ENCODE measurements around the genes STX16, NPEPL1, PRELID3B and ZNF831.

DNA sequence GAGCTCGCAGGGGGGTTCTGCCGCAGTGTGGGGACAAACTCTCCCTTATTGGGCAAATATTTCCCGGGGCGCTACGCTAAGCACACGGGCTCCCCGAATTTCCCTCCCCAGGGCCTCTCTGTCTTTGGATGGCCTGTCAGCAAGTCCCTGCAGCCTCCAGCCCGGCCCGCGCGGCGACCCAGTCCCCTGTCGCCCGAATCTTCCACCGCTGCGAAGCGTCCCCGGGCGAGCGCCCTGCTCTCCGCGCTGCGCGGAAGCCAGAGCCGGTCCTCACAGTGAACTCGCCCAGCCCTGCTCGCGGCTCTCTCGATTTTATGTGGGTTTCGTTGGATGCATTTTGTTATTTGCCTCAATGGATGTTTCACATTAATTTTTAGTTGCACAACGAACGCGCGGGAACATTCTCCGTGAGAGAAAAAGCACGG is 1.6 kb upstream of the STX16 start:
- PRO-cap = no peak

DNA sequence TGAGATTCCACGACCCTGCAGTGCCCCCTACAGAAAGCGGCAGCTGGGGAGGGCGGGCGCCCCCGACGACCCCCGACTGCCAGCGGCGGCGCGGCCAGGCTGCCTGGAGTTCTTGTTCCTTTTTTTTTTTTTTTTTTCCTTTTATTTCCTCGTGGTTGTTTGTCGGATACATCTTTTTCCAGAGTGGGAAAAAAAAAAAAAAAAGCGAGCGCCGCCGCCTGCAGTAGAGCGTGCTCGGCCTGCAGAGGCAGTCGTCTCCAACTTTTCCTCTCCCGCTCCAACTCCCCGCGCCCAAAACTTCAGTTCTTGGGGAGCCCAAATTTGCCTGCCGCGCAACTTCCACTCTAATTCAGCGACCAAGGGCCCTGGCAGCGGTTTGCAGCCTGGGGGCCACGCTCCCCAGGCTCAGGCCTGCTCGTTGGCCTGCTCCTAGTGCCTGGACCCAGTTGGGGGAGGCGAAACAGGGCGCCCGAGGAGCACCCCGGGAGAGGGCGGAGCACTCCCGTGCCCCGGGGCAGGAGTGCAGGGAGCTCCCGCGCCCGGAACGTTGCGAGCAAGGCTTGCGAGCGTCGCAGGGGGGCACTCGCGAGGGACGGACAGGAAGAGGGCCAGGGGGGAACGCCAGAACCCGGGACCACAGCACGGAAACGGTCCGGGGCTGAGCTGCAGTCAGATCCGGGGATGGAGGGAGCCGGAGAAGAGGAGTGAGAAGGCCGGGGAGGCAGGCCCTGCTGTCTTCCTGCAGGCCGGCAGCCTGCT is at the start of gene STX16:
TSS of gene STX16 (plus strand) at position 672 of the 759 bp plus-strand sequence.
- PRO-cap = bidirectional peak, plus-strand start at position 223 of the sequence, minus-strand start at position 114 of the sequence; bidirectional peak, plus-strand start at position 672 of the sequence, minus-strand start at position 522 of the sequence

DNA sequence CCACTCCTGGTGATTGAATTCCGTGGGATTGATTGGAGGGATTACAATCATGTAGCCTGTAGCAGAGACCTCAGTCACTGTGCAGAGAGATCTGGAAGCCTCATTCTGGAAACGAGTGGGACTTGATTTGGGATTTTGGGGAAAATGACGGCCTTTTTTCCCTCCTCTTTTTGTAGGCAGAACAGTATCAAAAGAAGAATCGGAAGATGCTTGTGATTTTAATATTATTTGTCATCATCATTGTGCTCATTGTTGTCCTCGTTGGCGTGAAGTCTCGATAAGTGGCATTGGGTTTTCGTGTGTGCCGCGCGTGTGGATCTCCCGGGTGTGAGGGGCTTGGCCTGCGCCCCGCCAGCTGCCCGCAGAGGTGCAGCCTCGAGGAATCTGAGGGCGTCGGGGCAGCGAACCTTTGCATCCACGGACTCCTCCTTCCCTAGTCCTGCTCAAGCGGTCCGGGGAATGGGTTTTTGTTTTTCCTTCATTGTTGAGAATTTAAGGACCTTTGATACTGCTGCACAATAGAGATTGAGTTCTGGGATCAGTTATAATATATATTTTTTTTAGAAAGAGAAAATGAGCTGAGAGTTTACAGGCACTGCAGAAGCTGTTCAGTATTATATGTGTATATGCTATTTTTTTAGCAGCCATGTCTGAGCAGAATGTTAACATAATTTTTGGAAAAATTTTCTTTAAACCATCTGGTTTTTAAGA is 16.4 kb upstream of the NPEPL1 start:
- PRO-cap = no peak

GRCh38 chr20:58692418-58693011 is at the start of gene NPEPL1:
TSS of gene NPEPL1 (plus strand) at chr20:58692800.
- PRO-cap = bidirectional peak, plus-strand start at chr20:58692800, minus-strand start at chr20:58692665

DNA sequence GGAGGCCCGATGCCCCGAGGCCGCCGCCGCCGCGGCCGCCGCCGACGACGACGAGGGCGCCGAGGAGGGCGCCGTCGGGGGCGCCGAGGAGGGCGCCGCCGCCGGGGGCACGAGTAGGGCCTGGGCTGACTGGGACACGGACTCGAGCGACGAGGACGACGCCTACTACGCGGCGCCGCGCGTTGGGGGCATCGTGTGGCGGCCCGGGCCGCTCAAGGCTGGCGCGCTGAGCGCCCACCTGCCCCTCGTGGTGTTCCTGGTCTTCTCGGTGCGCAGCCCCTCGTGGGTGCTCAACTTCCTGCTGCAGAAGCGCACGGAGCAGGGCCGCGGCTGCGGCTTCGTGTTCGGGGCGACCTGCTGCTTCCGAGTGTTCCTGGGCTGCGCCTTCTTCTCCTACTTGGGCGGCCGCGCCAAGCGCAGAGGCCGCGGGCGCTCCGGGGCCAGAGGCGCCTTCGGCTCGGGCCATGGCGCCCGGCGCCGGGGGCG is 944 bp upstream of the GNAS start:
- PRO-cap = no peak

- PRO-cap = no peak
Observed at GRCh38 chr20:58897780-58898471, 6.7 kb downstream of the GNAS start.

- PRO-cap = no peak
Observed at GRCh38 chr20:58982524-58983264, 1.6 kb downstream of the NELFCD start.

GRCh38 chr20:59042527-59043258 is at the start of gene PRELID3B:
TSS of gene PRELID3B (minus strand) at chr20:59042786.
- PRO-cap = bidirectional peak, plus-strand start at chr20:59042975, minus-strand start at chr20:59042909

DNA sequence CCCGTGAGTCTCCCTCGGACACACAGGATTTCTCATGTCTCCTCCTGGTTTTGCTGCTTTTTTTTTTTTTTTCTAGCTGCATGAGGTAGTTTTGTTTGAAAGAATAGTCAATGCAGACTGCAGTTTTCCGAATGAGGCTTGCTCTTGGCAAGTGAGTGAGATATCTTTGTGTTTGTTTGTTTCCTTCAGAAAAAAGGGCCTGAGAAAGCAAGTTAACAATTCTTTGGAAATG is 3.0 kb upstream of the ZNF831 start:
- PRO-cap = no peak

- PRO-cap = no peak
Observed at GRCh38 chr20:59163497-59164625, at the start of gene ZNF831. TSS of gene ZNF831 (plus strand) at chr20:59163821.

- PRO-cap = no peak
Observed at GRCh38 chr20:59820384-59820835, 113.0 kb downstream of the SYCP2 start.

GRCh38 chr20:60055524-60056185 is 97.4 kb downstream of the CDH26 start:
- PRO-cap = unidirectional peak, plus-strand start at chr20:60055925

DNA sequence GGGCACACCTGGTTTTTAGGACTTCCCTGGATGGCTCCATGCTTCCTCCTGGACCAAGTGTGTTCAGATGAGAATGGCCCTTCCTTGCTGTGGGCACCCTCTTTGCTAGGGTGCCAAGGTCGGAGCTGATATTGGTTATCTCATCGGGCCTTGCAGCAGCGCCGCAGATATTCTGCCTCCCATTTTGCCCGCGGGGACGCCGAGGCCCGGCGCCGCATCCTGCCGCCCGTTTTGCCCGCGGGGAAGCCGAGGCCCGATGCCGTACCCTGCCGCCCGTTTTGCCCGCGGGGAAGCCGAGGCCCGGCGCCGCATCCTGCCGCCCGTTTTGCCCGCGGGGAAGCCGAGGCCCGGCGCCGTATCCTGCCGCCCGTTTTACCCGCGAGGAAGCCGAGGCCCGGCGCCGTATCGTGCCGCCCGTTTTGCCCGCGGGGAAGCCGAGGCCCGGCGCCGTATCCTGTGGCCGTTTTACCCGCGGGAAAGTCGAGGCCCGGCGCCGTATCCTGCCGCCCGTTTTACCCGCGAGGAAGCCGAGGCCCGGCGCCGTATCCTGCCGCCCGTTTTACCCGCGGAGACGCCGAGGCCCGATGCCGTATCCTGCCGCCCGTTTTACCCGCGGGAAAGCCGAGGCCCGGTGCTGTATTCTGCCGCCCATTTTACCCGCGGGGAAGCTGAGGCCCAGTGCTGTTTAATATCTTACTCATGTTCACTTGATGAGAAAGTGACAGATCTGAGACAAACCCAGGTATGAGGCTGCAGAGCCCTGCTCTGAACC is 129.2 kb downstream of the CDH26 start:
- PRO-cap = no peak

DNA sequence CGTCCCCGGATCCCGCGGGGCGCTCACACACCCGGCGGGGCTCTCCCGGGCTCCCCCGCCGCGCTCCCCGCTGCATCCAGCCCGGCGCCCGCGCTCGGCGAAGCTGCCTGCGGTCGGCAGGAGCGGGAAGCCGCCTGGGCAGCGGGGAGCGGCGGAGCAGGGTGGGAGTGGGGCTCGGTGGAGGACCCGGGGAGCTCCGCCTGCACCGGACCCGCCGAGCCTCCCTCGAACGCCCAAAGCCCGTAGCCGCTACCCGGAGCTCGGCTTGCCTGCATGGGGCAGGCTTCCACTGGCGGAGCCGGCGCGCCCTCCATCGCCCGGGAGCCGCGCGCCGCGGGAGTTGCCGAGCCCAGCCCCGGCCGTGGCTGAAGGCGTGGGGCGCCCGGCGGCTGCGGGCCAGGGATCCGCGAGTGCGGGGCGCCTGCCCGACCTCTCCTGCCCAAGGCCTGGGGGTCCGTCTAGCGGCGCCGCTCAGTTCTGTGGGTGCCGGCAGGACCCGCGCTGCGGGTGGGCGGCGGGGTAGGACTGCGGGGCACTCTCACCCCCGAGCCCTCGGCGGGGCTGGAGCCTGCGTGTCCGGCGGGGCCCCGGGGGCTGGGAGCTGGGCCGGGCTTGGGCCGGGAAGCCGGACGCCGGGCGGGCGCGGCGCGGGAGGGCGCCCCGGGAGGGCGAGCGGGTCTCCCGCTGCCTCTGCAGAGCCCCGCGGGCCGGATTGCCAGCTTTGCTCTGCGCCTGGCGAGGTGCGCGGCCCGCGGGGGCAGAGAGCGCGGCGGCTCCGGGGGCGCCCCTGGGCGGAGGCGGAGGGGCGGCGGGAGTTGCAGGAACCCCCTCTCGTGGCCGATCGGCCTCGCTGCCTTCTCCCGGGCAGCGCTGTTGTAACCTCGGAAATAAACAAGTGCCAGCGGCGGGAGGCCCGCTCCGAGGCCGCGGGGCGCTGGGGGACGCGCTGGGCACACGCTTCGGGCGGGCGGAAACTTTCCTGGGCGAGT is 857 bp downstream of the CDH4 start:
- PRO-cap = no peak

DNA sequence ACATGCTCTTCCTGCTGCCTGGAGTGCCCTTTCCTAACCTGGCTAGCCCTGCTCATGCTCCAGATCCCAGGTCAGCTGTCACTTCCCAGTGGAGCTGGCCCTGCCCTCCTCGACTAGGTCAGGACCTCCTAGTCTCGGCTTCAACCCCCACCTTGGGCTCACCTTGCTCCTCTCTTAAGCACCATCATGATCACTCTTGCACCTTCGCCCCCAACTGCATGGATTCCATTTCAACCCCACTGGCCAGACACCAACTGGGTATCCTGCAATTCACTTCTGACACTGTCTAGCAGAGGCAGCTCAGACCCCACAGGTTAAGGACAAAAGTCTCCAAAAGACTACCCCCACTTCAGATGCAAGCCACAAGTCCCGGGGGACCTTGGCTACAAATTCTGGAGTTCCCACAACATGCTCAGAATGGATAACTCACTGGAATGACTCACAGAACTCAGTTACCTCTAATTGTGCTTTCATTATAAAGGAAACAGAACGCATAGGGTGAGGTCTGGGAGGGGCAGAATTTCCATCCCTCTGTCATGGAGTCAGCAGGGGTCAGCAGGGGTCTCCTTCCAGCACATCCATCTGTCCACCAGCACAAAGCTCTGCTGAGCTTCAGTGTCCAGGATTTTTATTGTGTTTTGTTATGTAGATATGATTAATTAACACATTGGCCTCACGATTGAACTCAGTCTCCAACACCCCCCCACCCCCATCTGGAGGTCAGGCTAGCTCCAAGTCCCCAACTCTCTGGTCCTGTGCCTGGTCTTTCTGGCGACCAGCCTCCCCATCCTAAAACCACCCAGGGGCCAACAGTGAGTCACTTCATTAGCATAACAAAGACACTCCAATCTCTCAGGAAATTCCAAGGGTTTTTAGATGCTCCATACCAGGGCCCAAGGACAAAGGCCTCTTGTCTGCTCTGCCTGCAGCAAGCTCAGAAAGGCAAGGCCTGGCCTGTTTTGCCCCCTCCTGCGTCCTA is 184.3 kb downstream of the CDH4 start:
- PRO-cap = unidirectional peak, plus-strand start at position 415 of the sequence; bidirectional peak, plus-strand start at position 487 of the sequence, minus-strand start at position 436 of the sequence; bidirectional peak, plus-strand start at position 875 of the sequence, minus-strand start outside the sequence

GRCh38 chr20:61719499-61720426 is 345.9 kb downstream of the TAF4 start:
- PRO-cap = no peak

DNA sequence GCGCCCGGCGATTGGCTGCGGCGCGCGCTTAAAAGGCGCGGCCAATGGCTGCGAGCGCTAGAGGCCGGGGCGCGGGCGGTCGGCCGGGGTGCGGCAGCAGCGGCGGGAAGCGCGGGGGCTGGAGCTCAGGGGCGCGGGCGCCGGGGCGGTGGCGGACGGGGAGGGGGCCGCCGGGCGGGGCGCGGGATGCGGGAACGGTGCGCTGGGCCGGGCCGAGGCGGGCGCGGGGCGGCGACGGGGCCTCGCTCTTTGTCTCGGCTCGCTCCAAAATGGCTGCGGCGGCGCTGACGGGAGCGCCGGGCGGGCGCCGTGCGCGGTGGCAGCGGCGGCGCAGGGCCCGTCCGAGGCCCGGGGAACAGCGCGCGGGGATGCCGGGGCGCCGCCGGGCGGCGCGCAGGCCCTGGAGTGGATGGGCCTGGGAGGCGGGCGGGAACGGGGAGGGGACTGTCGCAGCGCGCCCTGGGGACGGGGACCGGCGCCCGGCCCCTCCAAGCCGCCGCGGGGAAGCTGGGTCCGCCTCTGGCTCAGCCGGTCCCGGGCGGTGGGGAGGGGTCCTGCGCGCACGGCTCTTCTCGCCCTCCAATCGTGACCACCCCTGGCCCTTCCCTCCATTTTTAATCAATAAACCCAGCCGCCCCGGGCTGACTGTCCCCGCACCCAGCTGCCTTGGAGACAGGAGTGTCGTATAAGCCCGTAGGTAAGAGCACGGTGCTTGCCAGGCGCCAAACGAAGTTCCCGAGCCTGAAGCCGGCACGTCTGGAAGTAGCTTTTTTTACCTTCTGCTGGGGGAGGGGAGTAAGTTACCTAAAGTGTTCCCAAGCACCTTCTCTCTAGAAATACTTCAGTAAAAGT is 540 bp upstream of the TAF4 start:
- PRO-cap = bidirectional peak, plus-strand start at position 60 of the sequence, minus-strand start outside the sequence; bidirectional peak, plus-strand start at position 675 of the sequence, minus-strand start at position 687 of the sequence; bidirectional peak, plus-strand start outside the sequence, minus-strand start at position 734 of the sequence

DNA sequence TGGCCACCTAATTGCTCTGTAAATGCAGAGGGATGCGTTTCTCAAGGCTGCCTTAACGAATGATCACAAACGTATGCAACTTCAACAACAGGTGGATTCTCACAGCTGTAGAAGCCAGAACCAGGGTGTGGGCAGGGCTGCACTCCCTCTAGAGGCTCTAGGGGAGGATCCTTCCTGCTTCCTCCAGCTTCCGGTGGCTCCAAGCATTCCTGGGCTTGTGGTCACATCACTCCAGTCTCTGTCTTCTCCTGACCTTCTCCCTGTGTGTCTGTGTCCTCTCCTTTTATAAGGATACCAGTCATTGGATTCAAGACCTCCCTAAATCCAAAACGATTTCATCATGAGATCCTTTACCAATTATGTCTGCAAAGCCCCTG is 3.4 kb upstream of the TAF4 start:
- PRO-cap = no peak

GRCh38 chr20:62104590-62105348 is 17.5 kb upstream of the LSM14B start:
- PRO-cap = no peak

GRCh38 chr20:62139221-62140048 is 3.8 kb downstream of the PSMA7 start:
- PRO-cap = no peak

All from A673 (cell line).